Penis (tissue), 1 donor: ENCODE measurements around the gene PIERCE1.

DNA sequence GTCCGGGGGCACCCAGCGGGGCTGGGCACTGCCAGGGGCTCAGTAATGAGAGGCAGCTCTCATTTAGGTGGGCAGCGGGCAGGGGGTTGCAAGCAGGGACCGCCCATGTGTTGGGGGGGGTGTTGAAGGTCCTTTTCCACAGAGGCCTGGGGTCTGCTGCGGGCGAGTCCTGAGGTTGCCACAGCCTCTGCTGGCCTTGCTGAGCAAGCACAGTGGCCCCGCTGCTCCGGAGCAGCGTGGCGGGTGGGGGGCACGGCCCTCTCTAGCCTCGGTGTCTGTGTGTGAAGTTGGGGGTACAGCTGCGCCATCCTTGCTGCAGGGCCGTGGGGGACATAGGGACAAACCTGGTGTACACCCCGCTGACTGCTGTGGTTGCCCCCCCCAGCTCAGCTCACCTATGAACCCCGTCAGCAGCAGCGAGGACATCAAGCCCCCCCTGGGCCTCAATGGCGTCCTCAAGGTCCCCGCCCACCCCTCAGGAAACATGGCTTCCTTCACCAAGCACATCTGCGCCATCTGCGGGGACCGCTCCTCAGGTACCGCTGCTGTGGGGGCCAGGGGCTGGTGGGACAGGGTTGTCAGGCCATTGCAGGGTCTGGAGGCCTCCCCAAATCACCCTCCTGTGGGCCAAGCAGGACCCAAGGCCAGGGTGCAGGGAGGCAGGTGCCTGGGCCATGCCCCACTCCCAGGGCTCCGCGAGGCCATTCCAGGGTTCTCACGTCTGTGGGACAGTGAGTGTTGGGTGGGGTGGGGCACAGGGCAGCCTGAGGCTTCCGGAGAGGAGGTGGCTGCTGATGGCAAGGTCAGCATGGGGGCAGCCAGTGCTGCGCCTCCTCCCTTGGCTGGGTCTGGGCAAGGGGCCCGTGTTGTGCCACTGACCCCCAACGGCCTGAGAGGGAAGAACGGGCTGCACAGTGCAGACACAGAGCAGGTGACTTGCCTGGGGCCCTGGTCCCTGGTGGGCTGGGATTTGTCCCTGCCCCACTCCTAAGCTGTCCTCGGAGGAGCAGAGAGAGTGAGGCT, 81.8 kb downstream of the RXRA start:
- PRO-cap, result no peak

DNA sequence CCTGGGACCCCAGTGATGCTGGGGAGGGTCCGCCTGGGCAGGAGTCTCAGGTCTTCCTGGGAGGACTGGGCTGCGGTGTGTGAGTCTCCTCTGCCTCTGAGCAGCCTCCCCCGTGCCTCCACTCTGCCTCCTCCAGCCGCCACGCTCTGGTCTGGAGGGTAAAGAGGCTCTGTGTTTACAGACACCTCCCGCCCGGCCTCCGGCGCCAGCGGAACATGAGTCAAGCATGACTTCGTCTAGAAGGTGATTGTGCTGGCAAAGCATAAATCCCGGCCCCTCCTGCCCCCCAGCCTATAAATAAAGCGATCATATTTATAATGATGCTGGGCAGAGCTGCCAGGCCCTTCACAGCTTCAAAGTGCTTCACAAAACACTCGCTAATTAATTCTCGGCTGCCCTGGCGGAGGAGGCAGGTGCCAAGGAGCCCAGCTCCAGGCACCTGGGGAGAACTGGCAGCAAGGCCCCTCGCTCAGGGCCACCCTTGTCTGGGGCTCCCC, 87.6 kb downstream of the RXRA start:
- PRO-cap, result unidirectional peak, minus-strand start at position 153 of the sequence

DNA sequence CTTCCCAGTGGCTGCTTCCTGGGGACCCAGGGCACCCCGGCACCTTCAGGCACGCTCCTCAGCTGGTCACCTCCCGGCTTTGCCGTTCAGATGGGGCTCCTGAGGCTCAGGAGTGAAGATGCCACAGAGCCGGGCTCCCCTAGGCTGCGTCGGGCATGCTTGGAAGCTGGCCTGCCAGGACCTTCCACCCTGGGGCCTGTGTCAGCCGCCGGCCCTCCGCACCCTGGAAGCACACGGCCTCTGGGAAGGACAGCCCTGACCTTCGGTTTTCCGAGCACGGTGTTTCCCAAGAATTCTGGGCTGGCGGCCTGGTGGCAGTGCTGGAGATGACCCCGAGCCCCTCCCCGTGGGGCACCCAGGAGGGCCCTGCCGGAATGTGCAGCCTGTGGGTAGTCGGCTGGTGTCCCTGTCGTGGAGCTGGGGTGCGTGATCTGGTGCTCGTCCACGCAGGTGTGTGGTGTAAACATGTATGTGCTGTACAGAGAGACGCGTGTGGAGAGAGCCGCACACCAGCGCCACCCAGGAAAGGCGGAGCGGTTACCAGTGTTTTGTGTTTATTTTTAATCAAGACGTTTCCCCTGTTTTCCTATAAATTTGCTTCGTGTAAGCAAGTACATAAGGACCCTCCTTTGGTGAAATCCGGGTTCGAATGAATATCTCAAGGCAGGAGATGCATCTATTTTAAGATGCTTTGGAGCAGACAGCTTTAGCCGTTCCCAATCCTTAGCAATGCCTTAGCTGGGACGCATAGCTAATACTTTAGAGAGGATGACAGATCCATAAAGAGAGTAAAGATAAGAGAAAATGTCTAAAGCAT, 113.2 kb downstream of the RXRA start:
- PRO-cap, result no peak

GRCh38 chr9:134551692-134552649, 89.6 kb upstream of the COL5A1 start:
- PRO-cap, result no peak

GRCh38 chr9:134591532-134592291, 49.9 kb upstream of the COL5A1 start:
- PRO-cap, result no peak

DNA sequence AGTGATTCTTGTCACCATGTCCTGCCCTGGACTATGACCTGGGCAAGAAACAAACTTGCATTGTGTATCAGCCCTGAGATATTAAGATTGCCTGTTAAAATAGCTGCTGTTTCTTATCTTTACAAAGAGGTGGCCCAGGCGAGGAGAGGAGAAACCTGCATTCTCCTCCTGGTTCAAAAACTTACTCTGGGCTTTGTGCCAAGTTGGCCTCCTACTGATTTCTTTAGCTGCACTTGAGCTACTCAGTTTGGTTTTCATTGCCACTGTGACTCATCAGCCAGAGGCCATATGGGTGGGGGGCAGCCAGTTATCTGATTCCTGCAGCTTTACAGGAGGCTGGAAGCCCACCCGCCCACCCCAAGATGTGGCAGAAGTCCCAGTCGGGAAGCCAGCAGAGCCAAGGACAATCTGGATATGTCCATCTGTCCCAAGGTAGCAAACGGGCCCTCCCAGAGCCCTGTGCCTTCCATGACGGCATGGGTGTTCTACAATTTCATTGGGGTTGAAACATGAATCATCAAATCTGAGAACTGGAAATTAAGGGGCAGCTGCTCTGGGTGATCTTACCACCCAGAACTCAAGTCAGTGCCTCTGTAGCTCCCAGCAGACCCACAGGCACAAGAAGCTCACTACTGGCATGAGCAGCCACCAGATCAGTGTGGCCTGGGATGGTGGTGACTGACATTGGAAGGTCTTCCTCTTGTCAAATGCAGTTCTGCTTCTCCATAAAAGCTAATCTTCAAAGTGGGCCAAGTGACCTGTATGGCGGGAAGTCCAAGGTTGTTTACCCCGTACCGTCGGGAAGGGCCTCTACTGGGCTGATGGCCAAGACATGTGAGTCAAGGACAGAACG, 15.5 kb downstream of the FCN2 start:
- PRO-cap, result no peak

- PRO-cap, result no peak
These were observed 77.5 kb upstream of the OLFM1 start for GRCh38 chr9:135009814-135010449.

DNA sequence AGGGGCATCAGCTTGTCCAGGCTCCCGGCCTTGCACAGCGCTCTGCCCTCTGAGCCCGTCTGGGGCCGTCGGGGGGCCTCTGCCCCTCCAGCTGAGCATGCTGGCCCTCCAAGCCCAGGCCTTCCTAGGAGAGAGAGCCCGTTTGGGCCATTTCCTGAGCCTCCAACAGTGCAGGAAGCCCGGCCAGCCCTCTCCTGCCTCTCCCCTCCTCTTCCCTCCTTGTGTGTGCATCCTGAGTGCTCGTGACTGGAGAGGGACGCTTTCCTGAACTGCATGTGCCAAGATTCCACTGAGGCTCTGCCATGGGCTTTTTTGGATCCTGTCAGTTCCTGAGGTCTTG, 15.5 kb downstream of the OLFM1 start:
- PRO-cap, result no peak

DNA sequence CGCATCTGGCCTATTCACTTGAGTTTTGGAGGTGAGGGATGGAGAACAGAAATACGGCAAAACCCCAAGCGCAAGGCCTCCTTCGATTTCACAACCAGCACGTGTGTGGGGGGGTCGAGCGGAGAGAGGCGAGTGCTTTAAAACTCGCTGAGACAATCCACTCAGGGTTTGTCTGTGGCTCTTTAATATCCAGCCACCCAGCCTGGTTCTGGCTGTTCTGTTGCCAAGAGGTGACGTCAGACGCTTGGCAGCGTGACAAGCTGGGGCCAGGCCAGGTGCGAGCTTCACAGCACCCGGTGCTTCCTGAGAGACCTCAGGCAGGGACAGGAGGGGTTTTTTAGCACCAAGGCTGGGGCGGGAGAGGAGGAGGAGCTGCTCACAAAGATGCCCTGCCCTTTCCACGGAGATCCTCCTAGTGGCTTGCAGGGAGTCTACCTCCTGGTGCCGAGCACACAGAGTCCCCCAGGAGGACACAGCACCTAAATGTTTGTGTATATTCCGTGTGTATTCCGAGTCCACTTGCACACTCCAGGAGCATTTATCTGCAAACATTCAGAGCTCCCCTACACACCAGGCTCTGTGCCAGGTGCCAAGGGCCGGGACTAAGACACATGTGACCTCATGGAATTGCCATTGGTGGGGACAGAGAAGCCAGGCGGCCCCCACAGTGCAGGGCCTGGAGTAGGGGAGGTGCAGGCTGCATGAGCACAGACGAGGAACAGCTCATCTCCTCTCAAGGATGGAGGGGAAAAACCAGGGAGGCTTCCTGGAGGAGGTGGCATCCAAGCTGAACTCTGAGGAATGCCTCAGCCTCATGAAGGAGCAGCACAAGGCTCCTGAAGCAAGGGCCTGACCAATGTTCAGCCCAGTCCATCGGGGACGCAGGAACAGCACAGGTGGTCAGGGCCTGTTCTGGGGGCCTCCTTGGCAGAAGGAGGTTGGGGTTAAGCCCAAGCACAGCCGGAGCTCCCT, 194.7 kb downstream of the OLFM1 start:
- PRO-cap, result no peak

GRCh38 chr9:135339943-135340300, 139.7 kb upstream of the PPP1R26 start:
- PRO-cap, result no peak

DNA sequence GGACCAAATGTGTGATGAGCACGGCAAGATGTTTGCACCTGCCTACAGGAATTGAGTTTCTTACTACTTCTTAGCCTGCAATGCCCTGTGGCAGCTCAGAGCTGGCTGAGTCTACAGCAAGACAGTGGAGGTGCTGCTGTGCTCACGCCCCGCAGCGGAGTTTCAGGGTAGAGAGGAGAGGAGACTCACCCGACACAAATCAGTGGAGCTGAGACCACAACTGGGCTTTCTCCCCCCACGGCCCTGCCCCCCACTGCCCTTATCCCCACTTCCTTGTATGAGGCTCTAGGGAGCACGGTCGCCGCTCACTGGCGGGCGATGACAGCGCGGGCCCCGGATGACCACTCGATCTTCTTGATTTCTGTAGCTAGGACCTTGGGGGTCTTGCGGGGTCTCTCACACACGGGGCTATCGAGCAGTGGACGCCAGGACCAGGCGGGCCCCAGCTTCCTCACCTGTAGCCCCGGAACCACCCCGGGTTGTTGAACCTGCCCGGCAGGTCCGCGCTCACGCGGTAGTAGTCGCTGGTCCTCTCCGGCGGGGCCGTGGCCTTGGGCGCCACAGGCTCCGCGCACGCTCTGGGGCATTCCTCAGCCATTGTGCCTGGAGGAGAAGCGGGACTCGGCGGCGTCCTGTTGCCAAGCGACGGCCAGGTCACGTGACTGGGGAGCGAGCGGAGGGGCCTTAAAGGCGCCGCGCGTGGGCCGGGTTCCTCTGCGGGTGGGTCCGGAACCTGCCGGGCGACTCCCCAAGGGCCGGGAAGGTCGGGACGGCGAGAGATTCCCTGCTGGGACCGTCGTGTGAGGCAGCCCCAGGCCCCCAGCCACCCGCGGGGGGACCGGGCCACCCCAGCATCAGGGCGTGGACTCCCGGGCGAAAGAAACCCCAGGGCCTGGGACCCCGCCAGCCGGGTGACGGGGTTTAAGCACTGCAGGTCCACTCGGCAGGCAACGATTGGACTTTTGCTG, at the start of gene PIERCE1:
TSS of gene PIERCE1 (minus strand) at position 616 of the 968 bp plus-strand sequence.
- PRO-cap, result no peak

DNA sequence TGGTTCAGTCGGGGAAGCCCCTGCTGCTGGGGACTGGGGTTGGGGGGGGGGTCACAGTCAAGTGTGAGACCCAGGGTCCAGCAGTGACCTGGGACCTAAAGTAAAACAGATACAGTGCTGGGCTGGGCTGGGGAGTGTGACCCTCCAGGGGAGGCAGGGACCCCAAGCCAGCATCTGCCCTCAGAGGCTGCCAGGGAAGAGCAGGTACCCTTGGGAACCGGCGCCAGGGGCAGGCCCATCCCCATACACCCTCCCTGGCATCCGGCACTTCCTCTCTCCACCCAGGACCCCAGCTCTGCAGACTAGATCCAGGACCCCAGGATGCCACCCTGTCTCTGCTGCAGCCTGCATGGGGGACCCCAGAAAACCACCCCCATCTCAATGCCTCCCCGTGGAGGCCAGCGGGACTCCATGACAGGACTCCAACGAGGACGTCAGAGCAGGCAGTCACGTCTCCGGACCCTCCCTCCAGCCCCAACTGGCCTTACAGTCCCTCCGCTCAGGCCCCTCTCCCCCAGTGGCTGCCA, 17.6 kb downstream of the SOHLH1 start:
- PRO-cap, result no peak

DNA sequence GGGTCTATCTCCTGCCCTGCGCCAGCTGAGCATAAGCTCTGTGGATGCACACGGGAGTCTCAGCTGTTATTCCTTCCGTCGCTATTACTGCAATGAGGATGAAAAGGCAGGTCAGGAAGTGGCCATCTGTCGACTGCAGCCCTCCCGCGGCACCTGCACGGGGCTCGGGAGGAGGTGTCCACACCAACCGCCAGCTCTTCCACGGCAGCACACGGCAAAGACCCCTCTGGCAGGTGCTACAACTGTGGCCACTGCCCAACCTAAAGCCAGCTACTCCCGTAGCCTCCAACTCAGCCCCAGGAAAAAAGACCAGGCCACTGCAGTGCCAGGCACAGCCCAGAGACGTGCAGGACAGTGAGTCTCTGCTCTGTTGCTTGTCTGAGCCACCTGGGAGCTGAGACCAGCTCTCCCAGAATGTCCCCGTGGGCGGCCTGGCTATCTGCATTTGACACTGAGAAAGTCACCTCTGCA, 19.1 kb downstream of the CAMSAP1 start:
- PRO-cap, result no peak

GRCh38 chr9:135969097-135970129, 8.2 kb upstream of the UBAC1 start:
- PRO-cap, result no peak

GRCh38 chr9:136008414-136009029, 47.3 kb upstream of the UBAC1 start:
- PRO-cap, result no peak

GRCh38 chr9:136023769-136024571, 62.8 kb upstream of the UBAC1 start:
- PRO-cap, result no peak

GRCh38 chr9:136051067-136052283, 43.6 kb downstream of the NACC2 start:
- PRO-cap, result unidirectional peak, minus-strand start at chr9:136052022

DNA sequence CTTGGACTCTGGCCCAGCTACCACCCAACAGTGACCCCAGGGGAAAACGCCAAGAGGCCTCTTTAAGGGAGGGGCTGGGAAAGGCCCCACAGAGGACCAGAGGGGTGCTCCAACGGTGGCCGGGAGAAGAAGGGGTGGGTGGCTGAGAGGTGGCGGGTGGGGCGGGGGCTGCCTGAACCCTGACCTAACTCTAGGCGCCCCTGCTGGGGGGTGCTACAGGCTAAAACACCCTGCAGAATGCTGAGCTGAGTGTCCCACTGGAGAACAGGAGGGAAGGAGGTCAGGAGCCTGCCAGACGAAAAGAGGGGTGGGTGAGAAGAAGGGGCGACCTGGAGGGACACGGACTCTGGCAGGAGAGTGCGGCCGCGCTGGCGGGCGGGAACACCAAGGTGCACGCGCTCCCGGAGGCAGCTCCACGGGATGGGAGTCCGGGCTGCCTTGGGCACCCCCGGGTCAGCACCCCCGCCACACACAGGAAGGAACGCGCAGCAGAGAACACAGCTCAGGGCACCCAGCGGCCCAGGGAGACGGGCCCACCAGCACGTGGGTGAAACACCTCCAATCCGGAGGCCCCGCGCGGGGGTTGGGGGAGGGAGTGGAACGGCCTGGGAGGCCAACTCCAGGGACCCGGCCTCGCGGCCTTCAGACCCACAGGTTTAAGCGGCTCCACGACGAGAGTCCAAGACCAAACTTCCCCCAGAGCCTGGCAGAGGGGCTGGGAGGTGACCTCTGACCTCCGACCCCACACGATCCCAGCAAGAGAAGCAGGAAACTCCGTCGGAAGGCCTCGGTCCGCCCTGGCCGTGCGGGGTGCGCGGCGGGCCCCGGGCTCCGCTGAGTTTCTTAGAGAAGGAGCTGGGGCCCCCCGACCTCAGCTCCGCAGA, 1.2 kb downstream of the NACC2 start:
- PRO-cap, result bidirectional peak, plus-strand start at position 783 of the sequence, minus-strand start at position 475 of the sequence

GRCh38 chr9:136308960-136309672, 5.2 kb upstream of the CCDC187 start:
- PRO-cap, result no peak

DNA sequence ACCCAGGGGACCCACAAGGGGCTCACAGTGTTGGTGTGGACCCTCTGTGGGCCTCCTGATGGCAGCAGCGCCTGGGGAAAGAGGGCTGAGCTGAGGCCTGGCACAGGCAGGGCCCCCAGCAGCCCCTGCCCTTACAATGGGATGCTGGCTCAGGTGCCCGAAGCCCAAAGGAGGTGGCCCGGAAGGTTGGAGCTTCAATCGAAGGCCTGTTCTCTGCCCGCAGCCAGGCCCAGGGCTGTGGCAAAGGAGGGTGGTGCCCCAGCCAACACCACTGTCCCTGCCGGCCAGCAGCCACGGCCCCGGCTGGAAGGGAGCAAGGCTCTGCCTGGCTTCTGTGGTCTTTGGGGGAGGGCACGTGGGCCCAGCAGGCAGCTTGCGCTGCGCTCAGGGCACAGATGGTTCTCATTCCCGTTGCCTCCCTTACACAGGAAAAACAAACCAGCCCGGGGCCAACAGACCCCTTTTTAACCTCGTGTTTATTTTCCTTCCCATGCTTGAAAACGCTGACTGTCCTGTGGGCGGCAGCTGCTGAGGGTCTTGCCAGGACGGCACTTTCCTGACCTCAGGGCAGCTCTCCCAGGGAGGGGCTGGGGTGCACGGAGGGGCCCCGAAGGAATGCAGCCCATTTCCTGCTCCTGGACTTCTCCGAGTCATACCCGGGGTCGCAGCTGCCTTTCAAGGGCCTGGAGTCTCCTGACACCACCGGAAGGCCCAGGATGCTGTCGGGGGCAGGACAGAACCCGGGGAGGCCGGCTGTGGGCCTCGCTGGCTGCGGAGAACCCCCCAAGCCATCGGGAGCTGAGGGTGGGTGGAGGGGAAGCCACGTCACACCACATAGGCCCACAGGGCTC, 1.2 kb upstream of the GPSM1 start:
- PRO-cap, result no peak